Endothelial cell of umbilical vein (primary cell): ENCODE results near the genes MMRN1, UNC5C, ADH1A and LAMTOR3.

GRCh38 chr4:89894425-89895632 lies at the start of gene MMRN1:
TSS of gene MMRN1 (plus strand) at chr4:89894854.
- PRO-cap = bidirectional peak, plus-strand start at chr4:89894876, minus-strand start at chr4:89894727; unidirectional peak, plus-strand start at chr4:89895139
CAGE:
- cytosol, long polyA minus RNA = start-site peak on the plus strand at chr4:89894875-89895445, 16,777 reads
- cytosol, long polyA plus RNA = start-site peak on the plus strand at chr4:89894874-89895020, 4,178 and 4,994 reads in 2 replicates
- long polyA plus RNA = start-site peak on the plus strand at chr4:89894874-89894968, 13,302 and 17,773 reads in 2 replicates
- nucleus, long polyA minus RNA = start-site peak on the plus strand at chr4:89894873-89895517, 14,897 reads
- nucleus, long polyA plus RNA = start-site peak on the plus strand at chr4:89894874-89895529, 5,175 and 7,149 reads in 2 replicates

- PRO-cap = no peak
CAGE:
- cytosol, long polyA minus RNA = no peak
- cytosol, long polyA plus RNA = no peak
- long polyA plus RNA = no peak
- nucleus, long polyA minus RNA = no peak
- nucleus, long polyA plus RNA = no peak
These were observed 85.6 kb downstream of the CCSER1 start for GRCh38 chr4:90212624-90213352.

DNA sequence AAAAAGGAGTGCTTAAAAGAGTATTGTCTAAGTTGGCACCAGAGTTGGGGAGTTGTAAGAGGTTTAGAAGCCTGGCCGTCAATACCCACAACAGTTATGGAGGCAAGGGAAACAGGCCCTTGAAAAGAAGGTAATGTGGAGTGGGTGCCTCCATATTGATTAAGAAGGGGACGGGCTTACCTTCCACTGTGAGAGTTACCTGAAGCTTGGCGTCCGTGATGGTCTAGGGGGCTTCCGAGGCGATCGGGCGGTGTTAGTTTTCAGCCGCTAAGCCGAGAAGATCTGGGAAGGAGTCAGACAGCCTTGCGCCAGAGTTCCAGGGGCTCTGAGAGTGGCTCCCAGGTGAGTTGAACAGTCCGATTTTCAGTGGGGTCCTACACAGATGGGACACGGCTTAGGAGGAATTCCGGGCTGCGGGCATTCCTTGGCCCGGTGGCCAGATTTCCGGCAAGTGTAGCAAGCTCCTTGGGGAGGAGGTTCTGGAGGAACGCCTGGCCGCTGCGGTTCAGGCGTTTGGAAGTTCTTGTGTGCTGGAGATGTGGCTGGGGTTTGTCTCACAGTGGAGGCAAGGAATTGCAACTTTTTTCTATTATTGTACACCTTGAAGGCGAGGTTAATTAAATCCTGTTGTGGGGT lies 138.3 kb downstream of the GRID2 start:
- PRO-cap = no peak
CAGE:
- cytosol, long polyA minus RNA = no peak
- cytosol, long polyA plus RNA = no peak
- long polyA plus RNA = no peak
- nucleus, long polyA minus RNA = no peak
- nucleus, long polyA plus RNA = no peak

- PRO-cap = no peak
CAGE:
- cytosol, long polyA minus RNA = no peak
- cytosol, long polyA plus RNA = no peak
- long polyA plus RNA = no peak
- nucleus, long polyA minus RNA = no peak
- nucleus, long polyA plus RNA = no peak
These were observed 68.2 kb downstream of the PDLIM5 start for GRCh38 chr4:94519855-94520498.

DNA sequence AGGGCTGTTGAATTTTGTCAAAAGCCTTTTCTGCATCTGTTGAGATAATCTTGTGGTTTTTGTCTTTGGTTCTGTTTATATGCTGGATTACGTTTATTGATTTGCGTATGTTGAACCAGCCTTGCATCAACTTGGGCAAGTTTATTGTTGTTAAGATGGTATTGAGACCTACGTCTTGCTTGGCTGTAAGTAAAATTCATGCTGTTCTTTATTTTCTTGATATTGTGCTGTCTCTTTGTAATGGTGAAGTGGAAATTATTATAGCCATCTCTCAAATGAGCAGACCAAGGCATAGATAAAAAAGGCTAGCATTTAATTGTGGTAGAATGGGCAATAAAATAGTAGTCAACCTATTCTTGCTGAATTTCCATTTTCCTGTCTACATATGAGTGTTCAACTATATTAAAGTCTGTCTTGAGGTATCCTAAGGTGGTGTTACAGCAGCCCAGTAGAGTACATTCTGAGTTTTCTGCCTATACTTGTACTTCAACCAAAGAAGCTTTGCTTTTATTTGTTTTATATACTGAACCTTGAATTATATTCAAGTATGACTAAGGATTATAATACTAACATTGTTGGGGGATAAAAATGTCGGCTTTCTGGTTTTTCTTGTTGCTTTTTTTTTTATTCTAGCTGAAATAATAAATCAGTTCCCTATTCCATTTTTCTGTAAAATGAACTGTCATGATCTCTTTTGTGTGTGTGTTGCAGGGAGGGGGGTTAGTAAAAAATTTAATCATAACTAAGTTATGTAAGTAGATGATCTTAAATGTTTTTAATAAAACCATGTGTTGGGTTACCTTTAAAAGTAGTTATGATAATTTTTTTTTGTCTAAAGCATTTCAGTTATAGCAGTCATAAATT lies 106.6 kb downstream of the PDLIM5 start:
- PRO-cap = no peak
CAGE:
- cytosol, long polyA minus RNA = no peak
- cytosol, long polyA plus RNA = no peak
- long polyA plus RNA = no peak
- nucleus, long polyA minus RNA = no peak
- nucleus, long polyA plus RNA = no peak

- PRO-cap = no peak
CAGE:
- cytosol, long polyA minus RNA = no peak
- cytosol, long polyA plus RNA = no peak
- long polyA plus RNA = no peak
- nucleus, long polyA minus RNA = no peak
- nucleus, long polyA plus RNA = no peak
These were observed 118.8 kb upstream of the BMPR1B start for GRCh38 chr4:94638696-94639603.

DNA sequence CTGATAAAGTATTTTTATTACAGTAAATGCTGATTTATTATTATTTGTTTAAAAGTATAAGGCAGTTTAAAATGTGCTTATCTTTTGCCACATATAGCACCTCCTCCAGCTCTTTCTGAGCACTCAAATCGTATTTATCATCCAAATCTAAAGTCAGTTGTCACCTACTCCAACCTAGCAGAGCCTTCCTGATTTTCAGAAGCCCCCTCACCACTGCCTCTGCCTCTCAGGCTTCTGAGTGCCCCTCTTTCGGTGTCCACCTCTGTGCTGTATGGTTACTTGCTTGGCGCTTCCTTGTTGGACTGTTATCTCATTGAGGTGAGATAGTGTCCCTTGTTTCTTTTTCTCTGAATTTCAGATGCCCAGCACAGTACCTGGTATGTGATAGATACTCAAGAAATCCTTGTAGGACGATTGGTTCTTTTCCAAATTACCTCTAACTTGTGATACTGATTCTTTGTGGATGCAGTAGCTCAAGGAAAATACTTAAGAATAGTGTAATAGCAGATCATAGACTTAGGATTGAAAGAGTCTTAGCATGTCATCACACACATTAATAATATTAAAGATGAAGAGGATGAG lies 2.7 kb downstream of the BMPR1B start:
- PRO-cap = no peak
CAGE:
- cytosol, long polyA minus RNA = no peak
- cytosol, long polyA plus RNA = no peak
- long polyA plus RNA = no peak
- nucleus, long polyA minus RNA = no peak
- nucleus, long polyA plus RNA = no peak

DNA sequence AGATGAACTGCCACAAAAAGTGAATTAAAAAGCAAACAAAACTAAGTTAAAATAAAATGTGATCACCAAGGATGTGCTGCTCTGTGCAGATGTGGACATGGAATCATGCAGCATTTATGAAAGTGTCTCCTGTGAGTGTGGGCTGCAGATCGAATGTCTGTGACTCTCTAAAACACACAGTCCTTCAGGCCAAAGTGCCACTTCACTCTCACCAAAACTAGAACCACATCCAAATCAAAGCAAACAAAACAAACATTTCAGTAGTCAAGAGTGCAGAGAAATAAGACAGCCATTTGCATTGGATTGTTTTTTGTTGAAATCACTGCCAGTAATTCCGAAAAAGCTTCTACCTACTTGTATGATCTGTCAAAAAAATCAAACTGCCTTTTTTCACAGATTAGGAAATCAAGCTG lies 187.4 kb downstream of the UNC5C start:
- PRO-cap = no peak
CAGE:
- cytosol, long polyA minus RNA = no peak
- cytosol, long polyA plus RNA = no peak
- long polyA plus RNA = no peak
- nucleus, long polyA minus RNA = no peak
- nucleus, long polyA plus RNA = no peak

DNA sequence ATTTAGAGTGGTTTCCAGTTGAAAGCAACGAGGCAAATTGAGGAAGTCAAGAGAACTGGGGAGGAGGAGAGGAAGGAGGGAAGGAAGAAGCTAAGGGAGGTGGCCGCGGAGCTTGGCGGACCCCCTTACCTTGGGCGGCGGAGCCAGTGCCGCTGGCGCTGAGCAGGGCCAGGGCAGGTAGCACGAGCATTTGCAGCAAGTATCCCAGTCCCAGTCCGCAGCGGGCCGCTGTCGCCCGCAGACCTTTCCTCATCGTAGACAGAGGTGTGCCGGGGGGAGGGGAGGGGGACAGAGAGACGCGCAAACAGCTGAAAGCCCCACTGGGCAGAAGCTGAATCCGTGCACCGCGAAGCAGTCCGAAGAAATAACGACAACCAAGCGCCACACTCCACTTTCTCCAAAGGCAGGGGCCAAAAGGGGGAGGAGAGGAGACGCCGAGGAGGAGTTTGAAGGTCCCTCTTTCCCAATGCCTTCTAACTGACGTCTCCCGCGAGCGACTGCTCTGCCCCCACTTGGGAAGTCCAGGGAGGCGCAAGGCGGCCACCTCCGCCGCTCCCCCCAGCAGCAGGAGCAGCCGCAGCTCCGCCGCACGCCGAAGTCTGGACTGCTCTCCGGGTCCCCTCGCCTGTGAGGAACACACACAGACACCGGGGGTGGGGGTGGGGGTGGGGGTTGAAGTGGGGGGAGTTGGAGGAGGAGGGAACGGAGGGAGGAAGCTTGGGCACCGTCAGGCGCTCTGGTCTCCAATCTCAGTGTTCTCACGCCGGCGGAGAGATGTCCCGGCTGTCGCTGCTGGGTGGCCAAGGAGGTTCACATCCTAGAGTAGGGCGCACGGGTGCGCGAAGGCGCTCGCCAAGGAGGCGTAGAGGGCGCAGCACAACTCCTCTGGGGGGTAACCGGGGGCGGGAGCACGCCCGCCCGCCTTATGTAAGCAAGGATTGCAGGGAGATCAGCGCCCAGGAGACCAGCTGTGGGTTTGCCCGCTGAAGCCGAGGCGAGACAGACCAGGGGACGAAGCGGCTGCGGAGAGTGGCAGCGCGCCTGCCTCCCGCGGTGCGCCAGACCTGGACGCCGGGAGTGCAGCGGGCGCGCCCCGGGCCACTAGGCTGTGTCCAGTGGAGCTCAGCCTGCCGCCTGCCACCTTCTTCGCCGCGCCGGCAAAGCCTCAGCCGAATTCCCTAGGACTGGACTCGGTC lies at the start of gene UNC5C:
UNC5C (minus strand) TSS at position 369 of the 1,196 bp plus-strand sequence.
- PRO-cap = bidirectional peak, plus-strand start at position 511 of the sequence, minus-strand start at position 365 of the sequence
CAGE:
- cytosol, long polyA minus RNA = no peak
- cytosol, long polyA plus RNA = no peak
- long polyA plus RNA = no peak
- nucleus, long polyA minus RNA = no peak
- nucleus, long polyA plus RNA = no peak

DNA sequence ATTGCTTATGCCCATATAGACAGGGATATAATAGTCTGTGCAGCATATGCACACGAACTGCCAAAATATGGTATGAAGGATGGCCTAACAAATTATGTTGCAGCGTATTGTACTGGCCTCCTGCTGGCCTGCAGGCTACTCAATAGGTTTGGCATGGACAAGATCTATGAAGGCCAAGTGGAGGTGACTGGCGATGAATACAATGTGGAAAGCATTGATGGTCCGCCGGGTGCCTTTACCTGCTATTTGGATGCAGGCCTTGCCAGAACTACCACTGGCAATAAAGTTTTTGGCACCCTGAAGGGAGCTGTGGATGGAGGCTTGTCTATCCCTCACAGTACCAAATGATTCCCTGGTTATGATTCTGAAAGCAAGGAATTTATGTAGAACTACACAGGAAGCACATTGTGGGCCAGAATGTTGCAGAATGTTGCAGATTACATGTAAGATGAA lies 117.7 kb downstream of the STPG2 start:
- PRO-cap = no peak
CAGE:
- cytosol, long polyA minus RNA = no peak
- cytosol, long polyA plus RNA = no peak
- long polyA plus RNA = no peak
- nucleus, long polyA minus RNA = no peak
- nucleus, long polyA plus RNA = no peak

- PRO-cap = no peak
CAGE:
- cytosol, long polyA minus RNA = no peak
- cytosol, long polyA plus RNA = no peak
- long polyA plus RNA = no peak
- nucleus, long polyA minus RNA = no peak
- nucleus, long polyA plus RNA = no peak
These were observed 137.5 kb downstream of the RAP1GDS1 start for GRCh38 chr4:98398518-98399225.

DNA sequence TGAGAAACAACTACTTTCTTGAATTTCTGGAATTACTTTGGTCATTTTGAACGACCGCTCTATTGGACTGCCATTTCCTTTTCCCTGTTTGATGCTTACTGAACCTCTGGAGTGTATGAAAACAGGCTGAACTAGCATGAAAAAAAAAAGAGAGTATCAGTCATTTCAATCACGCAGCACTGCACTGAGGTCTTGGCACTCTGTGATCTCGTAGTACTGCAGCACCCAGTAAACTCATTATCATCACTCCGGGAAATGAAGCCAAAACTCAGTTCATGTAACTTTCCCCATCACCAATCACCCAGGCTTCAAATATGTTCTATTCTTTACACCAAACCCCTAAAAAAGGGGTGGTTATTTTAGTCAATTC lies 54.5 kb downstream of the TSPAN5 start:
- PRO-cap = no peak
CAGE:
- cytosol, long polyA minus RNA = no peak
- cytosol, long polyA plus RNA = no peak
- long polyA plus RNA = no peak
- nucleus, long polyA minus RNA = no peak
- nucleus, long polyA plus RNA = no peak

DNA sequence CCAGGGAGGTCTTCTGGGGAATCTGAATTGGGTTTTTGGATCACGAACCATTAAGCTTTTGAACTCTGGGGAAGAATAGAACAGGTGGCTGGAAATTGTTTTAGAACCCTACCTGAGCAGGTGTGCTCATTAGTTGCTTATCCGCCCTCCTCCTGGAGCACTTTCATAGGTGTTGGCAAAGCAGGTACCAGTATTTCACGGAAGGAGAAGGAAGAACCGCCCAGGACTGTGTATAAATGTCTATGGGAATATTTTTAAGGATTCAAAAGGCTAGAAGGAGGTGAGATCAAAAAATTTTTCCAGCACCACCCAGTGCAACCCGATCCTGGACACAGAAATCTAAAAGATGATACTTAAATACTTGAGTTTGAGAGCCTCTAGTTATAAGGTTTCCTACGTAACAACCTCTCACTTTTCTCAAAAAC lies 1.1 kb upstream of the TSPAN5 start:
- PRO-cap = no peak
CAGE:
- cytosol, long polyA minus RNA = no peak
- cytosol, long polyA plus RNA = no peak
- long polyA plus RNA = no peak
- nucleus, long polyA minus RNA = no peak
- nucleus, long polyA plus RNA = no peak

DNA sequence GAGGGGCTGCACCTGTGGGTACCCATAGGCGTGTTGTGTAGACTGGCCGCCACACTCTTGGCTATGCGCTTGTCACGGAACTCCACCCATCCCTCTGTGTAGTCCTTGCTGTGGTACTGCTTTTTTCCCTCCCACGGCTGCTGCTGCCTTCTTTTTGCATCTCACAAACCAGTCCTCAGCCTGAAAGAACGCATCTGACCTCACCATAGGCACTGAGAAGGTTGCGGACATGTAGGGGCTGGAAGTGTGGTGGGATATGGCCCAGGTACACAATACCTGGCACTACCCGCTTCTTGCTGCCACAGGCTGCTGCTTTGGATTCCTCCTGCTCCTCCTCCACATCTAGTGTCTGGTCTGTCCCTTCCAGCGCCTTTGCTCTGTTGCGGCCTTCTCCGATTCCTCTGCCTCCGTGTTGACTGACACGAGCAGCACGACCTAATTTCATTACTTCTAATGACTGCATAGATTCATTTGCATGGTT lies 27.2 kb downstream of the METAP1 start:
- PRO-cap = no peak
CAGE:
- cytosol, long polyA minus RNA = no peak
- cytosol, long polyA plus RNA = no peak
- long polyA plus RNA = no peak
- nucleus, long polyA minus RNA = no peak
- nucleus, long polyA plus RNA = no peak

GRCh38 chr4:99051440-99051794 lies 37.2 kb downstream of the ADH5 start:
- PRO-cap = no peak
CAGE:
- cytosol, long polyA minus RNA = no peak
- cytosol, long polyA plus RNA = no peak
- long polyA plus RNA = no peak
- nucleus, long polyA minus RNA = no peak
- nucleus, long polyA plus RNA = no peak

GRCh38 chr4:99142518-99142903 lies 1.6 kb downstream of the ADH4 start:
- PRO-cap = no peak
CAGE:
- cytosol, long polyA minus RNA = no peak
- cytosol, long polyA plus RNA = no peak
- long polyA plus RNA = no peak
- nucleus, long polyA minus RNA = no peak
- nucleus, long polyA plus RNA = no peak

DNA sequence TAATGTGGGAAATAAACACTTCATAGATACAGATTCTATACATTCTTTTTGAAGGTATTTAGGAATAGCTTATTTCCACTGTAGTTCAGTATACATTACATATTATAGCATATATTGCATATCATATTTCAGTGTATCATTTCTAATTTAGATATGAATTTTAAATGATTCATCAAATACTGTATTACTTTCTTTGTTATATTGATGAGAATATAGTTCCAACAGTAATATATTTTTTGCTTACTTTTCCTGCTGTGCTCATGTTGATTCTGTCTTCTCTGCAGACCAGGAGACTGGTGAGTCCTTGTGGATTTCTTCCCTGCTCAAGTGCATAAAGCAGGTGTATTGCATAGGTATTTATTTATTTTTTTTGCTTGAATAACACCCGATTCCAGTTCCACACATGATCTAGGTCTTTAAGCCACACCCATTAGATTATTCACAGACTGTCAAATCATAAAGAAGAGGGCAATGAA lies at the start of gene ADH1A:
ADH1A (minus strand) TSS at position 333 of the 476 bp plus-strand sequence.
- PRO-cap = no peak
CAGE:
- cytosol, long polyA minus RNA = no peak
- cytosol, long polyA plus RNA = no peak
- long polyA plus RNA = no peak
- nucleus, long polyA minus RNA = no peak
- nucleus, long polyA plus RNA = no peak

DNA sequence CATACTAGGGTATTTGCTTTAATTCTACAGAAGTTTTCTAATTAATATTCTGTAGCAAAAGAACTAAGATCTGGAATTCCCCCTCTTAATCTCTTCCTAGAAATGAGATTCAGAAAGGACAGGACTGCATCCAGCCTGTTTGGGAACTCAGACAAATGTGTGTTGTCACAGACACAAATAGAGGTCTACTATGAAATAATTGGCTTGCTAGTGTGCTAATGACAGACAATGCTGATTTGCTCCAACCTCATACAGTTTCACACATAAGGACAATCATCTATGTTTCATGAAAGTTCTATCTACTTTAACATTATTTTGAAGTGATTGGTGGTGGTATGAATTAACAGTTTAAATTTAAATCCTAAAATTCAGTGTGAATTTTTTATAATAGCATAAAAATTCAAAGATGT lies 617 bp upstream of the MTTP start:
- PRO-cap = no peak
CAGE:
- cytosol, long polyA minus RNA = no peak
- cytosol, long polyA plus RNA = no peak
- long polyA plus RNA = no peak
- nucleus, long polyA minus RNA = no peak
- nucleus, long polyA plus RNA = no peak

DNA sequence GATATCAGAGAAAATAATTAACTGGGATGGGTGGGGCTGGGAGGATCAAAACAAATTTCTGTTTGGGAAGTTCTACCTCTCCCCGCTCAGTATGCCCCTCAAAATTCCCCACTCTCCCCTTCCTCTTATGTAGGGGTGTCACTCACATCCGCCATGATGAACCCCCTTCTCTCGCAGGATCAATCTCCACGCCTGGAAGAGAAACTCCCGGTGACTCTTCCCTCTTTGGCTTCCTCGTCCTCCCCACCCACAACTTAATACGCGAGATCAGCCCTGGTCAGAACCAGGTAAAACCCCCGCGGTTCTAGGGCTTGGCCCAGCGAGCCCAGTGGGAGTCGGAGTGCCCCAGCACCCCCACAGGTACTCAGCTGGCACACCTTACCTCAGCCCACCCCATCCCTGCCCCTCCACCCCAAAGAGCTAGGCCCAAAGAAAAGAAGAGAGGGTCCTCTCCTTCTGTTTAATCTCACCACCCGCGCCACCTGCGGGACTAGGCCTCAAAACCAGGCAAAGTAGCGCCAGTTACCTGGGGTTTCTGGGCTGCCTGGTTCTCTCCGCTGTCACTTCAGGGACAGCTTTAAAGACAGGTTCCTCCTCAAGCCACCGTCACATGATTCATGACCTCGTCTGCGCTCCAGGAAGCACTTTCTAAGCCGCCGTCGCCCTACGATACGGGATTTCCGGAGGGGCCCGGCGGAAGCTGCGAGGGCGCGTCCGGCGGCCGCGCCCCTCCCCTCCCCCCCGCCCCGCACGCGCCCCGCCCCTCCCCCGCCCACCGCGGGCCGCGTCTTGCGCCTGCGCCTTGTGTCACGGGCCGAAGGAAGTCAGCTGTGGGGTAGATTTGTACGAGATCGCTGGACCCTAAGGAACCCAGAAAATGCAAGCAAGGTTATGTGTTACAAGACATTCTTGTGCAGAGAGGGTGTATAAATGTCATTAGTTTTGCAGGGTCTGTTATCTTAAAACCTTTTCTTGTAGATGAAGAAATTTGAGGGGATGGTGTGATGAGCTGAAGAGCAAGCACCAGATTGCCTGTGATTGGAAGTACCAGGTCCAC lies at the start of gene LAMTOR3:
LAMTOR3 (minus strand) TSS at position 619 of the 1,057 bp plus-strand sequence.
- PRO-cap = bidirectional peak, plus-strand start at position 810 of the sequence, minus-strand start at position 579 of the sequence
CAGE:
- cytosol, long polyA minus RNA = start-site peak on the minus strand centred at position 590 of the sequence, 71 bp wide, 92 reads
- cytosol, long polyA plus RNA = start-site peak on the minus strand centred at position 607 of the sequence, 103 bp wide, 426 and 448 reads in 2 replicates
- long polyA plus RNA = start-site peak on the minus strand centred at position 599 of the sequence, 86 bp wide, 260 and 449 reads in 2 replicates
- nucleus, long polyA minus RNA = start-site peak on the minus strand centred at position 581 of the sequence, 50 bp wide, 150 reads
- nucleus, long polyA plus RNA = start-site peak on the minus strand centred at position 590 of the sequence, 62 bp wide, 174 and 228 reads in 2 replicates

DNA sequence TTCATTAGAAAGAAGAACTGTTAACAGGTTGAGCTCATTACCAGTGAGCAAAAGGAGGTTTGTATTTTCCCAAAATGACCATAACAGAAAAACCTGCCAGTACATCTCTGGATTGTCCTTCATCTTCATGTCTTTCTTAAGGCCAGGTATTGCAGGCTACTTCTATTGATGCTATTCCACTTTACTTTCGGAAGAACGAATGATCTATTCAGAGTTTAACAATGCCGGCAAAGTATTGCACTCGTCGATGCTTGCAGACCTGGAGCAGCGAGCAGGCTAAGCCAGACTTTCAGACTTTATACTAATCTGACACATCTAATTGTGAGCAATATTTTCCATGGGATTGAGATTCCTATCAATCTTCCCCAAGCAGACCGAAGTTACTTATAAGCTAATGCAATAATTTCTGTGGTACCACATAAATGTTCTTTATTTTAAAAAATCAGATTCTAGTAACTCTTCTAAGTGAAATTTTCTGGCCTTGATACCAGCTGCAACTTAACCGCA lies 1.6 kb downstream of the EMCN start:
- PRO-cap = no peak
CAGE:
- cytosol, long polyA minus RNA = no peak
- cytosol, long polyA plus RNA = no peak
- long polyA plus RNA = no peak
- nucleus, long polyA minus RNA = no peak
- nucleus, long polyA plus RNA = no peak